ENCODE measurements around a stretch of chr4.

DNA sequence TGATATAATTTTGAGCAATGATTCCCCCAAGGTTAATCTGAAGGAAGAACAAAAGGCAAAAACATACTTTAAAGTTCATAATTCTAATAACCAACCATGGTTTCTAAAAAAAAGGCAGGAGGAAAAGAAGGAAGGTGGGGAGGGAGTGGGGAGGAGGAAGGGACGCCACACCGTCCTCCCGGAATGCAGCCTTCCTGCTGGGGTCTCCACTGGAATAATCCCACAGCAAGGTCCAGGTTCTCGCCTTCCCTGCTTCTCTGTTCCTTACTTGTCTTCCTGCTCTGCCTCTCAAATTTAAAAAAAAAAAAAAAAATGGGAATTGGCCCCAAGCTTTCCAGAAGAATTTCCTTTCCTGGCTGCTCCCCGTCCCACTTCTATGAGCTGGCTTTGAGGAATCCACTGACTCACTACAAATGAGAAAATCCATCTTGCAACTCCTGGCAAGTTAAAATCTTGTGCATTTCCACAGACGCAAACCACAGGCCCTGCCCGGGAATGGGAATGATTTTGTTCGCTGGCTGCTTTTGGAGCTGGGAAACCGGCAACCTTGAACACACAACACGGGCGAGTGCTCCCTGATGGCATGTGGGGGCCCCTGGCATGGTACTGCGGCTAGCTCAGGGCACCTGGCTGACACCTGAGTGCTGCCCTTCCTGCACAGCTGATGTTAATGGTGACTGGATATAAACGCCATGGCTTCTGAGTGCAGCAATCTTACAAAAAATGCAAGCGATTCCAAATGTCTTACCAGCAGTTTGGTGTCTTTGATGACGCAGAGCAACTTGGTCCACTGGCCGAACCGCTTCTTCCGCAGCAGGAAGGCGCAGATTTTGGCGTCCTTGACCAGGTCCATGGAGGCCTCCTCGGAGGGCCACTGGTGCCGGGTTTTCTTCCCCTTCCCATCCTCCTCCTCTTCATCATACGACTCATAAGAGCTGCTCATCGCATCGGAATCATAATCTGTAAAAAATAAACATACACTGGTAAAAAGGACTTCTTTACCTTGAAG is 97.0 kb downstream of the AFAP1 start:
- RRBS = 0% methylated on average over 2 of the region's 25 CpGs

GRCh38 chr4:7964775-7965711 is 25.4 kb upstream of the AFAP1 start:
- RRBS = 77% methylated on average over 1 of the region's 30 CpGs

DNA sequence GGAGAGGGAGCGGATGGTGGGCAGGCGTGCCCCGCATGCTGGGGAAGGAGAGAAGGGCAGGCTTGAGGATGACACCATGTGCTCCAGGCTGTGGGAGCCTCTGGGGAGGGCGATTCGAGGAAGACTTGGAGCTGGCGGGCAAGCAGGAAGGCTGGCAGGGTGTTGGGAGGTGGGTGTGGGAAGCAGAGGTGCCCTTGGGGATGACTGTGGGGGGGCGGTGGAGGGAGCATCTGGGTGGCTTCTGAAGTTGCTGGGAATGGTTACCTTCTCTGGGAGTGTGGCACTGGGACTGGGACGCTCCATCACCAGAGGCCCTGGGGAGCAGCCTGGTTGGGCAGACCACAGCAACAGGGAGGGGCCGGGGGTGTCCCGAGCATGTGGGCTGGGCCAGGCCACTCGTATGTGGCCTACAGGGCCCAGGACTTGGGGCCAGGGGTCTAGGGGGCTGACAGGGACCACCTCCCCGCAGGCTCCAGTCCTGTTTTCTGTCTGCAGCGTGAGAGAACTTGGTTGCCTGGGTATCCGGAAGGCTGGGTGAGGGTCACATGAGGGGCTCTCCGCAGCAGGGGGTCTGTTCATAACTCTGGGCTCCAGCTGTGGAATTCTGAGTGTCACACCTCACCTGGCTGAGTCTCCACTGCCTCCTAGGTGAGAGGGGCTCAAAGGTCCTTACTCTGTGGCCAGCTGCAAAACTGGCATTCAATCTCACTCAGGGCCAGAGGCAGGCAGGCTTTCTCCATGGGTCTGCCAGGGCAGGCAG is 31.0 kb upstream of the AFAP1 start:
- RRBS = no CpG with 5 or more reads among the region's 15 CpGs

DNA sequence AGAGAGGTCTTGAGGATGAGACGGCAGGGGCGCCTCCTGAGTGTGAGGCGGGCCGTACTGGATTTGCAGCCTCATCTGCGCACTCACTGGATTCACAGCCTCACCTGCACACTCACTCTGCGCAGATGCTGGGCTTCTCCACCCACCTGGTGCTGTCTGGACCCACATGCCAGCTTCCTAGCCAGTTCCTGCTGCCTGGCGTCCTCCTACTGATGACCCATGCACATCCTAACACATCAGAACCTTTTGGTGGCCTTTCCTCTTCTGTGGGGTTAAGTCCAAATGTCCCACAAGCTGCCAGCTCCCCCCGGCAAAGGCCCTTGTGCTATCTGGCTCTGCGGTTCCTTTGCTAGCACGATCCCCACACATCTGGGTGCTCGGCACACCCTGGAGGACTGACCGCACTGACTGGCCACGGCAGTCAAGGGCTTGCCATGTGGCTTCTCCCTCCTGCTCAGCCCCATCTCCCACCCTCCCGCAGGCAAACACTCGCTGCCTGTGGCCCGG is 39.3 kb upstream of the AFAP1 start:
- RRBS = no CpG with 5 or more reads among the region's 16 CpGs

DNA sequence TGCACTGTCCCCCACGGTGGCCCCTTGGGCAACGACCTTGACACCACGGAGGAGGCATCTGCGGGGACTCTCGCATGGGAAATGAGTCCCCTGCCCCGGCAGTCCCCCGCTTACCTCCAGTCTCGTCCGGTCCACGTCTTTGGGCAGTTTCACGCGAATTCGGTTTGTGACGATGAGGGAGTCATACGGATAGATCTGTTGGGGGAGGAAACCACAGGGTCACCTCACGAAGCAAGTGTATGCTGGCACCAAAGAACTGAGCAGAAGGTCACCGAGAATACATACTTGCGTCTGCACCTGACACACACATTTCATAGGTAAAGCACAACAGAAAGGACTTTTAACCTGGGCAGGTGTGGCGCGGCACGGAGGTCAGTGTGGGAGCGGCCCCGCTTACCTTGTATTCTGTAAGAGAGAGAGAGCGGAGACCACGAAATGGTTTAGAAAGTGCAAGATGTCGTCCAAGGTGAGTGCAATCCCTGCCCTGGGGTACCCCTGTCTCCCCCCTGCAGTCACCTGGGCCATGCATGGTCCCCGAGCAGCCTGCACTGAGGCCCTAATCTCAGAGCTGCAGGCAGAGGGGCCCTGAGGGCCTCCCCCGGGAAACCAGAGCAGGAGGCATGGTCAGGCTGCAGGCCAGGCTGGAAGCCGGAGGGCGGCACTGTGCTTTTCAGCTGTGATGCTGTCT is 43.6 kb upstream of the AFAP1 start:
- RRBS = 83% methylated on average over 2 of the region's 30 CpGs

DNA sequence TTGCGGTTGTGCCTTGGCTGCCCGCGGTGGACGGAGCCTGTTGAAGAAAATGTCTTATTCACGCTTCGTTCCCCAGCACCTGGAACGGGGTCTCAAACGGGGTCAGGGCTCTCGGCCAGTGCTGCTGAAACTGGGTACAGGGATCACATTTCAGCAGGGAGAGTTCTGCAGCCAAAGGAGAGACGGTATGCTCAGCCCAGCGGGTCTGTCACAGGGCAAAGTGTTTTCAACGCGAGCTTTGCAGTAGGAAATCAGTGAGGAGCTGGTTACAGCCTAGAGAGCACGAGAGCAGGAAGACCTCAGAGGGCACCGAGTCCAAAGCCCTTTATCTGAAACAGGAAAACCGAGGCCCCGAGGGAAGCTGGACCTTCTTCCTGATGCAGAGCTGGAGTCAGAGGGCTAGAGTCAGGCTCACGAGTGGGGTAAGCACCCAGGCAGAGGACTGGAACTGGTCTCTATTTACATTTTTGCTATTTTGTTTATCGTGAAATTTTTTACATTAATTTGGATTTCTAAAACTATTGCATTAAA is 46.4 kb upstream of the AFAP1 start:
- RRBS = no CpG with 5 or more reads among the region's 19 CpGs

GRCh38 chr4:8009913-8010234 is 70.2 kb upstream of the AFAP1 start:
- RRBS = no CpG with 5 or more reads among the region's 4 CpGs

DNA sequence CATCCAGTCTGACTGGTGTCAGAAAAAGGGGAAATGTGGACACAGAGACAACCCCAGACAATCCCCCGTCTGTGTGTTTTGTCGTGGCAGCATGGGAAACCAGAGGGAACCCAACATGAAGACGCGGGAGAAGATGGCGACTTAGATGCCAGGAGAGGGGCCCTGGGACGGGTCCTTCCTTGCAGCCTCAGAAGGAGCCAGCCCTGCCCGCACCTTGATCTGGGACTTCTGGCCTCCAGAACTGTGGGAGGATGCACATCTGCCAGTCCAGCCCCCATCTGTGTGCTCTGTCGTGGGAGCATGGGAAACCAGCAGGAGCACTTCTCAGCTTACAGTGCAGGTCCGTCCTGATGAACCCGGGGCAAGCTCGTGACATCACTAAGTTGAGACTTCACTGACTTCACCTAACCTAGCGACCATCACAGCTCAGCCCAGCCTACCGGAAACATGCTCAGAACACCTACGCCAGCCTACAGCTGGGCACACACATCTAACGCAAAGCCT is 38.2 kb downstream of the ABLIM2 start:
- RRBS = no CpG with 5 or more reads among the region's 15 CpGs

- RRBS = no CpG with 5 or more reads among the region's 10 CpGs
Observed at GRCh38 chr4:8156556-8157147, 2.0 kb downstream of the ABLIM2 start.

DNA sequence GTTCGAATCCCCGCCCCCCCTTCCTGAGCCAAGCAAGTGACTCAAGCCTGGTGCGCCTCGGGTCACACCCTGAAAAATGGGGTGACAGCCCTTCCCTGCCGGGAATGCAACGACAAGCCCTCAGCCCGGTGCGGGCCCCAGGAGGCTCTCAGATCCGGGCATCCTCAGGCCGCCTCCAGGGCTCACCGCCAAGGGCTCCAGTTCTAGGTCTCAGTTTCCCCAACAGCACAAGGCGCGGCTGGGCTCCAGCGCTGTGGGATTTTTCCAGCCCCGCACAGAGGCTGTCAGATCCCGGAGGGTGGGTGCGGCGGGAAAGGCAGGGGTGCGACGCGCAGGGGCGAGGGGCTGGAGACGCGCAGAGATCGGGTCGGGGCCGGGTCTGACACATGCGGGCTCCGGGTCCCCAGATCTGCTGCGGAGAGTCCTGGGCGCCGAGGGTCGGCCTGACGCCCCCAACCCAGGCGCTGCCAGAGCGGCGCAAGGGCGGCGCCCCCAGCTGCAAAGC is 792 bp downstream of the ABLIM2 start:
- RRBS = 12% methylated on average over 12 of the region's 39 CpGs

- RRBS = 100% methylated on average over 1 of the region's 25 CpGs
Observed at GRCh38 chr4:8208709-8209540, 9.8 kb downstream of the SH3TC1 start.

DNA sequence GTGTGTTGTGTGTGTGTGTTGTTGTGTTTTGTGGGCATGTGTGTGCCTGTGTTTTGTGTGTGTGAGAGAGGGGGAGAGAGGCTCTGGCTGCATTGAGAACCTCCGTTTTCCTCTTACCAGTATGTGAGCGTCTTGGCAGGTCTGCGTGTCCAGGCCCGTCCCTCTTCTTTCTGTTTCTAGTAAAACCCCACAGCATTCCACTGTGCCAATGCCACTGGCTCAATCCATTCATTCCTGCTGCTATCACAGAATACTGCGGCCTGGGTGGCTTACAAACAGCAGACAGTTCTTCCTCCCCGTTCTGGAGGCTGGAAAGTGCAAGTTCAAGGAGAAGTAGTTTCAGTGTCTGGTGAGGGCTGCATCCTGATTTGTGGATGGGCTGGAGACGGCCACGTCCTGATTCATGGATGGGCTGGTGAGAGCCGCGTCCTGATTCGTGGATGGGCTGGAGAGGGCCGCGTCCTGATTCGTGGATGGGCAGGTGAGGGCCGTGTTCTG is 15.4 kb upstream of the HTRA3 start:
- RRBS = no CpG with 5 or more reads among the region's 15 CpGs

DNA sequence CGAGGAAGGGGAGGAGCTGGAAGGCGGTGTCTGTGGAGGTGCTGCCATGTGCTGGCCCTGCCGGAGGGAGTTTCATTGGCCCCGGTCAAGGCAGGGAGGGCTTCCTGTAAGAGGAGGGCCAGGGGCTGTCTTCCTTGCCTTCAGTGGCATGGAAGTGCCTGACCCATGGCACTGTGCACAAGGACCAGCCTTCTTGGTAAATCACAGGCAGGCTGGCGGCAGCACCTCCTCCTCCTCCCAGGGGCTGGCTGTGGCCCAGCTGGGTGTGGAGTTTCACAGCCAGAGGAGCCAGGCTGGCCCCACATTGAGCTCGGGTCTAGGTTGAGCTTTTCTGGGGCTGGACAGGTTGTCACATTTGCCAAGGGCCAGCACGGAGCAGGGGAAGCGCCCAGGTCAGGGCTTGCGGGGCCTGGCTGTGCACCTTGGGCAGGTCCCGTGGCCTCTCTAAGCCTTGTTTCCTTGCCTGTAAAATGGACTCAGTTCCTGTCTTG is 6.9 kb downstream of the HTRA3 start:
- RRBS = no CpG with 5 or more reads among the region's 10 CpGs

GRCh38 chr4:8291328-8291794 is 21.8 kb downstream of the HTRA3 start:
- RRBS = 85% methylated on average over 5 of the region's 20 CpGs

GRCh38 chr4:8393692-8394124 is 46.8 kb downstream of the ACOX3 start:
- RRBS = no CpG with 5 or more reads among the region's 7 CpGs

- RRBS = no CpG with 5 or more reads among the region's 17 CpGs
Observed at GRCh38 chr4:8402546-8403141, 37.9 kb downstream of the ACOX3 start.

DNA sequence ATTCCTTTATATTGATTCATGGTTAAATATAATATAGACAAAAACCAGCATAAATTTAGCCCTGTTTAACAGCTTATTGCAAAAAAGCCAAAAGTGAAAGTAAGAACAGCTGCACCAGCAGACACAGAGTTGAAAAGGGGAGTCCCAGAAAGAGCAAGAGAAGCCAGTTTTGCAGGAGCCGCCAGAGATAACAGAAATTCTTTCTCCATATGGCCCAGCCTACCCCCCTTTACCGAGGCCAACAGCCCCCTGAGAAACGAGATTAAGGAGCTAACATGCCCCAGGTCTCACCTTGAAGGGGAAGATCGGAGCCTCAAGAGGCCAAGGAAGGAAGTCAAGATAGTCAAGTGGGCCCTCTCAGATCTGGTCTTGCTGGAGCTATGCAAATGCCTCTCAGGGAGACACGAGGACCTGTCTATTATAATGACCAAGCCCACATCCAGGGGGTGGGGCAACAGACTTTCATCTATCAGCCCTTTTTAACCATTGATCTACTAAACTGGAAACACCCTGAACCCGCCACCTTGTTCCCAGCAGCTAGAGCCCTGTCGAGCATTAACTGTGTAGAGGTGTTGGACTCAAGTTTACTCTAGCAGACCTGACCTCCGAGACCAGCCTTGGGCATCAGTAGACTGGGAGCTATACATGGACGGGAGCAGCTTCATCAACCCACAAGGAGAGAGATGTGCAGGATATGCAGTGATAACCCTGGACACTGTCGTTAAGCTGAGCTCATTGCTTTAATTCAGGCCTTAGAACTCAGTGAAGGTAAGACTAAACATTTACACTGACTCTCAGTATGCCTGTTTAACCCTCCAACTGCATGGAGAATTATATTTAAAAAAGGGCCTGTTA is 4.7 kb downstream of the ACOX3 start:
- RRBS = no CpG with 5 or more reads among the region's 10 CpGs

DNA sequence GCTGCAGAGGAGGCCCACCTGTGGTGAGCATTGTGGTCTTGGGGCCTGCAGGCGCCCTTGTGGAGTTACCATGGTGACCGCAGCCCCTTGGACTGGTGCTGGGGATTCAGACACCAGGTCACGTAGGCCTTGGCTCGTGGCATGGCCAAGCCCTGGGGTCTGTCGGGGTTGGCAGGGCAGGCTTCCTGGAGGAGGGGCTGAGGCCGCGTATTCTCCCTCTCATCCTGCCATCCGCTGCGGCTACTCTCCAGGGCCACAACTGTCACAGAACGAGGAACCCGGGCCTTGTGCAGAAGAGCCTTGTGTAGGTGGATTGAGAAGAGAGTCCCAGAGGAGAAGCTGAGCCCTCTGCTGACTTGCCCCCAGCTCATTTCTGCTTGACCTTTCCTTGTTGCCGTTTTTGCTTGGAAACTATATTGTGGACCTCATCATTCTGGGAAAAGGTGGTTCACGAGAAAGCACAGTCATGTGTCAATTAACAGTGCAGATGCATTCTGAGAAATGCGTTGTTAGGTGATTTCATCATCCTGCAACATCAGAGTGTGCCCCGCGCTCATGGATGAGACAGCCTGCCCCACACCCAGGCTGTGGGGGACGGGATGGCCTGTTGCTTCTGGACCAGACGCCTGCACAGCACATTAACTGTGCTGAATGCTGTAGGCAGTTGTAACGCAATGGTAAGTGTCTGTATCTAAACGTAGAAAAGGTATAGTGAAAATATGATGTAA is 38.4 kb downstream of the TRMT44 start:
- RRBS = no CpG with 5 or more reads among the region's 20 CpGs

- RRBS = no CpG with 5 or more reads among the region's 10 CpGs
Observed at GRCh38 chr4:8490605-8490971, 50.0 kb downstream of the TRMT44 start.

GRCh38 chr4:8534174-8534651 is 46.0 kb upstream of the GPR78 start:
- RRBS = no CpG with 5 or more reads among the region's 5 CpGs